Peyer's patch (tissue), 4 donors: ENCODE results near the genes YRDC, POU3F1 and NDUFS5.

- PRO-cap: no peak
- RAMPAGE, long total RNA, 4 experiments: no peak in any of the 4 experiments
These were observed 1.7 kb downstream of the SNIP1 start for GRCh38 chr1:37552394-37552878.

GRCh38 chr1:37568066-37568605 lies 11.4 kb downstream of the DNALI1 start:
- PRO-cap: no peak
- RAMPAGE, long total RNA, 4 experiments: no peak in any of the 4 experiments

DNA sequence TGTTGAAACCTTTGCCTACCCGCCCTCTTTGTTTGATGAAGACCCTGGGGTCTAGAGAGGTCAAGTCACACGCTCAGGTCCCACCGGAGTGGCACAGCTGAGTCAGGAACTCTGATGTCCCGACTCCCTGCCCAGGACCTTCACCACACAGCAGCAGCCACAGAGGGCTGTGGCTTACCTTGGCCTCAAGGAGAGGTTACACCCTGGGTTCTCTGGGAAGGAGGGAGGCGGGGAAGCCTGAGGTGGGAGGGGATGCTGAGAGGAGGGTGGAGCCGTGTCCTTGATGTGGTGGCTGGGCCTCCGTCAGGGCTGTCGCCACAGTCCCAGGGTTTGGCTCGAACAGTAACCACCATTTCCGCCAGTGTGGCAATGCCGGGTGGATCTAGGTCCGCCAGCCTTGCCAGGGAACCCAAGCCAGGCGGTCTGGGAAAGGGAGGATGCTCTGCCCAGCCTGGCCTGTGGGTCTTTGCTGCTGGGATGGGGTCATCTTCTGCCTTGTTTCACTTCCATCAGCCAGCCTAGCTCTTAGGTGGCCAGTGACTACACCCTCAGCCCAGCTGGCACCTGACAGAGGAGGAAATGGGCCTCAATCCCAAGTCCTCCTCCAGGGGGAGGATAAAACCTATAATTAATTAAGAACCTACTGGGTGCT lies 16.4 kb downstream of the C1orf109 start:
- PRO-cap: no peak
- RAMPAGE, long total RNA, 4 experiments: no peak in any of the 4 experiments

DNA sequence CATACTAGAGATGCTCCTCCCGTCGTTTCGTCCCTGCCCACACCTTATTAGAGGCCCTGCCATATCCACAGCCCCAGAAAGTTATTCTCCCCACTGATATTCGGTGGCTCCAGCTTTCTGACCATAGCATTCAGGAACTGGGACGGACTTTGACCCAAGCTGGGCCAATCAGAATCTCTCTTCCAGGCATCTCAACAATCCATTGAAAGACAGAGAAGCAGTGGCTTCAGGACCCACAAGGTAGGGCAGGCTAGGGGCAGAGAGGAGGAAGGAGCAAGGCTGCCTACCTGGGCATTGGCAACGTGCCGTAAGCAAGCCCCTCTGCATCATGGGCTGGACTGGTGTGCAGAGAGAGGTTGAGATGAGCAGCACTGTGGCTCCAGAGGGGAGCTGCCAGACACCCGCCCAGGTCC lies 32.5 kb downstream of the EPHA10 start:
- PRO-cap: no peak
- RAMPAGE, long total RNA, 4 experiments: no peak in any of the 4 experiments

- PRO-cap: bidirectional peak, plus-strand start at chr1:37808296, minus-strand start at chr1:37808178; bidirectional peak, plus-strand start at chr1:37808591, minus-strand start at chr1:37808530
- RAMPAGE, long total RNA, 4 experiments: no peak in any of the 4 experiments
These were observed at the start of gene YRDC for GRCh38 chr1:37808000-37808780. Gene YRDC, minus strand, starts transcription at chr1:37808208.

- PRO-cap: unidirectional peak, plus-strand start at chr1:37989599
- RAMPAGE, long total RNA, 4 experiments: no peak in any of the 4 experiments
These were observed 517 bp downstream of the SF3A3 start for GRCh38 chr1:37989170-37989840.

GRCh38 chr1:38001124-38002040 lies 3.9 kb downstream of the FHL3 start:
- PRO-cap: no peak
- RAMPAGE, long total RNA, 4 experiments: no peak in any of the 4 experiments

- PRO-cap: bidirectional peak, plus-strand start at chr1:38046964, minus-strand start at chr1:38046791; unidirectional peak, minus-strand start at chr1:38047454; unidirectional peak, minus-strand start at chr1:38047479
- RAMPAGE, long total RNA, 4 experiments: no peak in any of the 4 experiments
These were observed at the start of gene POU3F1 for GRCh38 chr1:38046724-38047704. Gene POU3F1, minus strand, starts transcription at chr1:38046793.

- PRO-cap: no peak
- RAMPAGE, long total RNA, 4 experiments: no peak in any of the 4 experiments
These were observed 272.6 kb downstream of the RRAGC start for GRCh38 chr1:38586976-38587294.

- PRO-cap: no peak
- RAMPAGE, long total RNA, 4 experiments: no peak in any of the 4 experiments
These were observed 135.6 kb downstream of the RRAGC start for GRCh38 chr1:38723896-38724440.

DNA sequence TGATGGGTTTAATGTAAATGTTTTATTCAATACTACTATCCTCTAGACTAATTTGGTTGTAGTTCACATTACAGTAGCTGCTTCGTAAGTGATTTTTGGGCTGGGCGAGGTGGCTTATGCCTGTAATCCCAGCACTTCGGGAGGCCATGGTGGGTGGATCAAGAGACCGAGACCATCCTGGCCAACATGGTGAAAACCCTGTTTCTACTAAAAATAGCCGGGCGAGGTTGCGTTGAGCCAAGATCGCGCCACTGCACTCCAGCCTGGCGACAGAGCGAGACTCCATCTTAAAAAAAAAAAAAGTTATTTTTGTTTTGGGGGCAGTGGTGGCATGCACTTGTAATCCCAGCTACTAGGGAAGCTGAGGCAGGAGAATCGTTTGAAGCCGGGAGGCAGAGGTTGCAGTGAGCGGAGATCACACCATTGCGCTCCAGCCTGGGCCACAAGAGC lies 2.1 kb downstream of the AKIRIN1 start:
- PRO-cap: no peak
- RAMPAGE, long total RNA, 4 experiments: no peak in any of the 4 experiments

GRCh38 chr1:39025978-39026608 lies at the start of gene NDUFS5:
Gene NDUFS5, plus strand, starts transcription at chr1:39026350.
- PRO-cap: bidirectional peak, plus-strand start at chr1:39026354, minus-strand start at chr1:39026244
- RAMPAGE, long total RNA, 4 experiments: start-site peak on the plus strand in 4 of 4 experiments, at chr1:39026318-39026382 at its widest, 276 to 1,462 reads per replicate

GRCh38 chr1:39026609-39027445 lies 677 bp downstream of the NDUFS5 start:
- PRO-cap: no peak
- RAMPAGE, long total RNA, 4 experiments: no peak in any of the 4 experiments

DNA sequence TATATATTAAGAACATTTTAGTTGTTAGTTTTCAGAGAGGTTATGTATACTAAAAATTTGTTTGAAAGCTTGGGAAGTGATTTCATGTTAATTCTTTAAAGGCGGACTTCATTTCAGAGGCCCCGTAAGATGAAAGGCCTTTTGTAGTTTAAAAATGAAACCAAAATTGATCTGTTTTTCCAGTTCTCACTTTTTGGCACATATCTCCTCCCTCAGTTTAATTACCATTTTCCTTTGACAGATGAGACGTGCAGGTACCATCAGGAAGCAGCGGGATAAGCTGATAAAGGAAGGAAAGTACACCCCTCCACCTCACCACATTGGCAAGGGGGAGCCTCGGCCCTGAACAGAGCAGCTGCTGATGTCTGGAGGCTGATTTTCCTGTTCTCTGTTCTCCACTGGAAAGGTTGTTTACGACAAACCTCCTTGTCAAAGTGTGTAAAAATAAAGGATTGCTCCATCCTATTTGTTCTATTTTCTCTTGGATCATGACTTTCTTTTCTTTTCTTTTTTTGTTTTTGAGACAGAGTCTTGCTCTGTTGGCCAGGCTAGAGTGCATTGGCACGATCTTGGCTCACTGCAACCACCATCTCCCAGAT lies 8.1 kb downstream of the NDUFS5 start:
- PRO-cap: no peak
- RAMPAGE, long total RNA, 4 experiments: no peak in any of the 4 experiments

- PRO-cap: no peak
- RAMPAGE, long total RNA, 4 experiments: no peak in any of the 4 experiments
These were observed 21.9 kb downstream of the NDUFS5 start for GRCh38 chr1:39048009-39048447.

DNA sequence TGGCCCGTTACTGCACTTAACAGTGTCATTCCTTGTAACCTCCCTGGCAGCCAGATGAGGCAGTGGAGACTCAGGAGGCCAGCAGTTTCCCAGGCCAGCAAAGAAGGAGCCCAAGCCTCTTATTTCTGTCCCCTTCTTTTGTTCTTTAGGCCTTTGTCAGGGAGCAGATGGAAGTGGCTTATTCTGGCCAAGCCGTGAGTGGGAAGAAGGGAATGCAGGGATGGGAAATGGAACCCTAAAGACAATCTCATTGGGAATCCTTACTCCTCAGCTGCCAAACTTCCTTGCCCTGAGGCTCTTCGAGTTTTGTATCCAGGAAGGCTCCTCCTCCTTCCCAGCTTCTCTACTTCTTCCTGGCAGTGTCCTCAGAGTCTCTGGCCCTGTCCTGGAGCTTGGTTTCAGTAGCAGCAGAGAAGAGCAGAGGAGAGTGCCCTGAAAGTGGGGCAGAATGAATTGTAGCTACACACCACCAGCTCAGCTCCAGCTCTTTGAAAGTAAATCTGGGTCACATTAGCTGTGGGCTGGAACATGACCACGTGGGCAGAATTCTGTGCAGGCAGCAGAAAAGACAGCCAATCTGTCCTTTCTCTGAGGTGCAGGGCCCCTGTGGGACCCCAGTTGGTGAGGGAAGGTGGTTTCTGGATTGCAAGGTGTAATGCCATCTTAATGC lies 63.9 kb downstream of the NDUFS5 start:
- PRO-cap: no peak
- RAMPAGE, long total RNA, 4 experiments: no peak in any of the 4 experiments

DNA sequence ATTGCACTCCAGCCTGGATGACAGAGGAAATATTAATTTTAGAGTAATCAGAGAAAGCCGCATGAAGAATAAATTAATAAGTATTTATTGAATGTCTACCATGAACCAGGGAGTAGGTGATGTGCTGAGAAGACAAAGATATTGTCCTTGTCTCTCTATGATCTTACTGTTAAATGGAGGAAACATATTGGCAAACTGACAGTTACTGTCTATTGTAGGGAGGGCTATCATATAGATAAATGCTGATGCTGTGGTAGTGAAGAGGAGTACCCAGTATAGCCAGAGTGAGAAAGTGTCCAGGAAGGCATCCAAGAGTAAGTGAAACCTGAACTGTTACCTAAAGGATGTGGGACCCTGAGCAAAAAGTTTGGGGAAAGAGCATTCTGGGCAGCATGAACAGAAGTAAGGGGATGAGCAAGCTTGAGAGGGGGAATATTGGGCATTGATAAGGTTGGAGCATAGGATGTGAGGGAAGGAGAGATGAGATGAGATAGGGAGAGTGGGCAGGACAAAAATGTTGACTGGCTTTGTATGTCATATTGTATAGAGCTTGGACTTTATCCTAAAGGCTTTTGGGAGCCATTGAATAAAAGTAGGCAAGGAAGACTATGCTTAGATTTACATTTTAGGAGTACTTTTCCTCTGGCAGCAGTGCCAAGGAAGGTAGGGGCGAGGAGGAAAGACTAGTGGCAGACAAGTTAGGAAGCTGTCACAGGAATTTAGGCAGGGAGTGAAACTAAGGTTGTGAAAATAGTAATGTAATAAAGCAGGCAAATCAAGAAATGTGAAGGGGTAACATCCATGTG lies 88.6 kb downstream of the NDUFS5 start:
- PRO-cap: no peak
- RAMPAGE, long total RNA, 4 experiments: start-site peak on the plus strand in 3 of 4 experiments, centred at positions 160 to 562 of the sequence, 7 to 24 reads per replicate

GRCh38 chr1:39132842-39133603 lies 71.5 kb upstream of the MACF1 start:
- PRO-cap: no peak
- RAMPAGE, long total RNA, 4 experiments: no peak in any of the 4 experiments

DNA sequence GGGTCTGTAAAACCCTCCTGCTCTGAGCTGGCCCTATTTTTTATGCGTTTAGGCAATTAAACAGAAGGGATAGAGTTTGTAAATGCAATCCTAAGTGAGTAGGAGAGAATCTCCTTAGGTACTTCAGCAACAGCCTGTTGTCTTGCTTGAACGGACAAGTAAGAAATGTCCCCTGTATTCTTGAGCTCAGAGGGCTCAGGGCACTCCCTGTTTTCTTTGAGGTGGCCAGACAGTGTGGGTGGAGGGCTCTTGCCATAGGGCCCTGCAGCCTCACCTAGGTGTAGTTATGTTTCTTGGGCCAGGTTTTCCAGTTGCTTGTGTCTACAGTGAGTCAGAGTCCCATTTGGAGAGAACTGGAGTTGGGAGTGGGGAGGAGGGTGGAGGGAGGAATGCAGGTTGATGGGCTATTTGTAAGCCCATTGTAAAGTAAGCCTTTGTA lies 45.4 kb upstream of the MACF1 start:
- PRO-cap: no peak
- RAMPAGE, long total RNA, 4 experiments: no peak in any of the 4 experiments

- PRO-cap: no peak
- RAMPAGE, long total RNA, 4 experiments: no peak in any of the 4 experiments
These were observed 25.8 kb upstream of the MACF1 start for GRCh38 chr1:39178334-39179536.